Left lobe of liver (tissue), 1 donor: Measurements from ENCODE around the genes PTHLH and CAPRIN2.

- PRO-cap: no peak
Observed at GRCh38 chr12:27556470-27556901, 32.5 kb downstream of the PPFIBP1 start.

DNA sequence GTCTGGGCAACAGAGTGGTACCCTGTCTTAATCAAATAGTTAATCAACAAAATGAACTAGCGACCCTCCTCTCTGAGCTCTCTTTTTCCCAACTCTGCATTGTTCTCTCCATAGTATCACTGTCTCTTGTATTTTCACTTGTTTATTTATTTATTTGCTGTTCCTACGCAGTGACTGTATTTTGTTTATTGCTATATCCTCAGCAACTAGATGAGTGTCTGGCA is 37.9 kb downstream of the PPFIBP1 start:
- PRO-cap: no peak

DNA sequence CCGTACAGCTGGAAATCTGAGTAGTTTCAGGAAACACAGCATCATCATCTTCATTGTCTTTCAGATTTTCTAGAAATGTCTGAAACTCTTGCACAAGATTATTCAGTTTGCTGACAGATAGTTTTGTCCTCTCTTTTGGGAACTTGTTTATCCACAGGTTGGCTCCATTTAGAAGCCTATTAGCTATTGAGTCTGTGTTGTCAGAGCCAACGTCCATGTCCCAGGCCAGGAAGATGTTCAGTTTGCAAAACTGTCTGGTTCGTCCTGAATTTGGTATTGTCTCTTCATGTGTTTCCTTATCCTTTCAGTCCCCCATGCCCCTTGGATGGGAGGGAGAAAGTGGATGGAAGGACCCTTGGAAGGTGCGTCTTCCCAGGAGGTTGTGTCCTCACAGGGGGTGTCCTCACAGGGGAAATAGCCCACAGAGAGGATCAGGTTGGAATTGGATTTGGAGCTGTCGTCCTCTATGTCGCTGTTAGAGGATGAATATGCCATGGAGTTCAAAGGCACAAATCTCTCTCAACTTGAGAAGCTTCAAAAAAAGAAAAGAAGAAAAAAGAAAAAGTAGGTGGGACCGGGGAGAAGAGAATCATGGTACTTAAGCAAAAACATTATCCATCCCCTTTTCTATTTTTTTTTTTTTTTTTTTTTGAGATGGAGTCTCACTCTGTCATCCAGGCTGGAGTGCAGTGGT is 69.7 kb downstream of the PPFIBP1 start:
- PRO-cap: no peak

DNA sequence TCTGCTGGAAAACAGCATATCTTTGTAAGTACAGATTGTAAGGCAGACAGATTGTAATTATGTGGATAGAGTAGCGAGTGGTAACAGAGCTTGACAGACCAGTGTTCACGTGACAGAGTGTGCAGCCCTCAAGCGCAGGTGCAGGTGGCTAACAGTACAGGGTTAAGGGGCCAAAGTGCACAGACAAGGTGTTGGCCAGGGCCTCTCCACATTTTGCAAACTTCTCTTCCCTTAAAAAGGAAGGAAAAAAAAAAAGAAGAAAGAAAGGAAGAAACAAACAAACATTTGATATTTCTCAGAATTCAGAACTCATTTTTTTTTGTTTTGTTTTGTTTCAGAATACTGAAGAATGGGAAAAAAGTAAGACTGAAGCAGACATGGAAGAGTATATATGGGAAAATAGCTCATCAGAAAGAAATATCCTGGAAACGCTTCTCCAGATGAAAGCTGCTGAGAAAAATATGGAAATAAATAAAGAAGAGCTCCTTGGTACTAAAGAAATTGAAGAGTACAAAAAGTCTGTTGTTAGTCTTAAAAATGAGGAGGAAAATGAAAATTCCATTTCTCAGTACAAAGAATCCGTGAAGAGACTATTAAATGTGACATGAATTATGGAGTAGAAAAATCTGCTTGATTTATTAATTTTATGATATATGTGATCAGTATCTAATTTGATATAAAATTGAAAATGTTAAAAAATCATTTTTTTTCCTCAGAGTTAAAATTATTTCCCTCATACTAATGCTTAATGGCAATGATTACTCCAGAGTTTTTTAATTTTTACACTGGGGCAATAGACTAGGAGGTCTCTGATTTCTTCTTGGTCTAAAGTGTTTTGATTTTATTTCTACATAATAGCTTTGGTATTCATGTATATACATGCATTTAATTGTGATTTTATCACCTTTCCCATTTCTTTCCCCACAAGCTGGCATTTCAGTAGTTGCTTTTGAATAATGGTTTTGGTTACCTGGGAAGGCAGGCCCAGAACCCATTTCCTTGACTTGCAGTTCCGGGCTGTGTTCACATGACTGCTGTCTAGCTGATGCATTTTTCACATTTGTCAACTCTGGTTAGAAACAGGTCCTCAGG is 24.8 kb upstream of the KLHL42 start:
- PRO-cap: bidirectional peak, plus-strand start at position 182 of the sequence, minus-strand start at position 61 of the sequence

DNA sequence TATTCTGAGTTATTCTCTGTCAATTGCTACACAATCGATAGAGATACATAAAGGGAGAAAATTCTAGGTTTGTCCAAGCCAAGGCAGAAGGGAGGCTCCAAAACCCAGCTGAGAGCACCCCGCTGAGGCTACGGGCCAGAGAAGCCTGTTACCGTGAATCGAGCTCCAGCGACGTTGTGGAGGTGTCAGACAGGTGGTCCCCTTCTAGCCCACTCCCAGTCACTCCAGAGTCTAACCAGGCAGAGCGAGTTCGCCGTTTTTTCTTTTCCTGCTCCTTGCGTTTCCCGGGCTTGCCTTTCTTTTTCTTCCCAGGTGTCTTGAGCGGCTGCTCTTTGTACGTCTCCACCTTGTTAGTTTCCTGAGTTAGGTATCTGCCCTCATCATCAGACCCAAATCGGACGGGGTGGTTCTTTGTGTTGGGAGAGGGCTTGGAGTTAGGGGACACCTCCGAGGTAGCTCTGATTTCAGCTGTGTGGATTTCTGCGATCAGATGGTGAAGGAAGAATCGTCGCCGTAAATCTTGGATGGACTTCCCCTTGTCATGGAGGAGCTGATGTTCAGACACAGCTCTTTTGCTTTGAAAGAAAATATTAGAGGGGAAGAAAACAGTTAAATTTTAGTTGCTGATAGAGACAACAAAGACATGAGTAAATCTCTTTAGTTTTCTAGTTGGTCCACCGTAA is 9.2 kb downstream of the PTHLH start:
- PRO-cap: no peak

DNA sequence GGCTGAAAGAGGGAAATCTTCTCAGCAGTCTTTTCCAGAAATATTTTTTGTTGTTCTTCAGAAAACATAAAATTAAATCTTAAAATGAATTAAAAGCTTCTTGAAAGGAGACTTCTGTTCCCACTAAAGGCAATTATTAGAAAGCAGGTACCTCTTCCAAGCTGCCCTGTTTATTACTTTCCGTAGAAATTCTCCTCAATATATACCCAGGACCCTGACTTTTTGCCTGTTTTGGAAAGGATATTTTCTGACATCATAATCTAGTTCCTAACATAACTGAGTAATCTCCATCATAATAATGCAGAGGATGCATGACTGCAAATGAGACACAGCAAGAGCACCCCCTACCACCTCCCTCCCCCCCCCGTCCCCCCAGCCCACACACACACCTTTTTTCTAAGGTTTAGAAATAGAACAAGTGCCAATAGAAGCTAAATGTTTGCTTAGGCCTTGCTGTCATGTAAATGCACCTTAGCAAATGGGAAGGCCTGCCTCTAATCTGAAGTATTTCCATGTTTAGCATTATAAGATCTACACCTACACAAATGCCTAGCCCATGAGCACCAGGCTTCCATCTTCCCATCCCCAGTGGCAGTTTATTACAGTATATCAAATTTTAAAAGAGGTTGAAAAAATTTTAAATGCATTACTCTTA is at the start of gene PTHLH:
TSS of gene PTHLH (minus strand) at position 175 of the 655 bp plus-strand sequence.
- PRO-cap: no peak

DNA sequence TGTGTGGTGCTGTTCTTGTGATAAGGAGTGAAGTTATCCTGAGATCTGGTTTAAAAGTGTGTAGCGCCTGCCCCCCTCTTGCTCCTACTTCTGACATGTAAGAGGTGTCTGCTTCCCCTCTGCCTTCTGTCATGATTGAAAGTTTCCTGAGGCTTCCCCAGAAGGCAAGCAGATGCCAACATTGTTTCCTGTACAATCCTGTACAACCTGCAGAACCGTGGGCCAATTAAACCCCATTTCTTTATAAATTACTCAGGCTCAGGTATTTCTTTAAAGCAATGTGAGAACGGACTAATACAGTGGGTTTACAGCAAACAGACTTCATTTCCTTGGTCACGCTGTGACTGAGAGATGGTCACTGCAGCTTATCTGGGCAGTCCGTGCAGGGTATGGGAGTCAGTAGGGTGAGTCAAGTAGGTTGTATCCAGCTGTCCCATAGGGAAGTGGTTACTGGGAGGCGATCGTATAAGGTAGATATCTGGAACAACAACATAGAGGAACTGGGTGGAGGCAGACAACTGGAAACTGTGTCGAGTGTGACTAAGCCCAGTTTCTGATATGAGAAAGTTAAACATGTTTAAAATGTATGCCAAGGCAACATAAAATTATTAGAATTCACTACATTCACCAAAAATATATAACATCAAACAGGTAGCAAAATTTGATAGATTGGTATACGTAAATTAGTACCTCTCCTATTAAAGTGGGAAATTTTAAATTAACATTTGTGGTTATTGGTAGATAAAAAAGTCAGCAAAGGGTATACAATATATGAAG is 52.8 kb downstream of the CCDC91 start:
- PRO-cap: no peak

DNA sequence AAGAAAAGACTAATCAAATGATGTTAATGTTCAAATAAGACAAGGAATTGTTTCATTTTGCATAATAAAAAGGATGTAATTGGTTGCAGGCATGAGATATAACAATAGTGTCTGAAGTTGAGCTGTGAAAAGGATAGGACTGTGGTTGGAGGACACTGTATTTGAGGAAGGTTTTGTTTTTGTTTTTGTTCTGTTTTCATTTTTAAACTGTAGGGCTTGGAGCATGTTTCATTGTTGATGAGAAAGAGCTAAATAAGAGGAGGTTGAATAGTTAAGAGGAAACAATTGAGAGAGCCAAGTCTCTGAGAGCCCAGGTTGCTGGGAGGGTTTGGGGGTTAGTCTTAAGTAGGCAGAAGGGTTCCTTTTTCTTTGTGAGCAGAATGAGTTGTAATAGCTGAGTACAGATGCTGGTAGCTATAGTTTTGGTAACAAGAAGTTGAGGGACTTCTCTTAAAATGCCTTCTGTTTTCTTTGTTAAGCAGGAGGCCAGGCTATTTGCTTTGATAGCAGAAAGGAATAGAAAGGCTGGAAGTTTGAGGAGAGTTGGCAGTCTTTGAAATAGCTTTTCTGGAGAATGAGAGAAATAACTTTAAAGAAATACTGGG is 58.4 kb downstream of the CCDC91 start:
- PRO-cap: no peak

DNA sequence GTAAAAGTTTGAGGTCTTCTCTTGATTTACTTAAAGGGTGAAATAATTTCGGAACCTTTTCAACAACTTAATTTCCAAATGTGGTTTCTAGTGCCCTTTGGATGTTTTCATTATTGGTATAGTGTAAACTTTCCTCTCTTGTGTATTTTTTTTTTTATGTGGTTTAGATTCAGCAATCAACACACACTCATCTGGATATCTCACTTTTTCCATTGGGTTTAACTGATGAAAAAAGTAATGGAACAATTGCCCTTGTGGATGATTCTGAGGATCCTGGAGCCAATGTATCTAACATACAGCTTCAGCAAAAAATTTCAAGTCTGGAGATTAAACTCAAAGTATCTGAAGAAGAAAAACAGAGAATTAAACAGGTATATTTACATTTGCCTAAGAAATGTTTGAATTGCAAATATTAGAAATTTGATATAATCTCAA is 116.3 kb downstream of the CCDC91 start:
- PRO-cap: no peak

GRCh38 chr12:28574490-28575464 is 384.5 kb downstream of the CCDC91 start:
- PRO-cap: no peak

DNA sequence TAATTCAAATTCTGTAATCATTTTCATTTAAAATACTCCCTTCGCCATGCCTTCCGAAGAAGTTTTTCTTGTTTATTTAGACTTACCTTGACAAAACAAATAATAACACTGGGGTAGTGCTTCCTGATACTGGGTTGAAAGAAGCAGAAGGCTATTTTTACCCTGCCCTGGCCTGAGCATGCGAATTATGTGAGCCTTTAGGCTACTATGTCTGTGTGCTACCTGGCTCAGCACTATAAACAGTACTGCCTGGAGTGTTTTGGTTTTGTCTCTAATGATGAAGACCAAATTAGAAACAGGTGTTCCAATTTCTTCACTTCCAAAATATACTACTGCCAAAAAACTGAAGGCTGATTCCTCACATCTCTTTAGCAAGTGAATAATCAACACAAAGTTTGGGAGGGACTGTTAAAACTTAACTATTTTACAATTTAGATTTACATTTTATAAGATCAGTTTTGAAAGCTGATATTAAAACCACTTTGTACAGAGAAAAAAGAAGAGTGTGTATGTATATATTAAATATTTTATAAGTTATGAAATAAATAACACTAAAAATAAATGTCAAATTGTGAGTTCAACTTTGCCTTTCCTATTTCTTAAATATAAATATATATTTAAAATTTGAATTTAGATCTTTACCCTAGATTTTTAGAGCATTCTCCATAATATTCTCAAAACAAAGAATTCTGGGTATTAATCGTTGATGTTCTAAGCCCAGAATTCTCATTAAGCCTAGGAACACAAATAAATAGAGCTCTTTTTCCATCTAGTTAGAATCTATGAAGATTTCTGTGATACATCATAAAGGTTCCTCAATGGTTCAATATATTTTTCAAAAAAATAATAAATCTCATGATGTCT is 7.8 kb upstream of the OVCH1 start:
- PRO-cap: no peak

- PRO-cap: no peak
Observed at GRCh38 chr12:29506480-29507223, 9.2 kb upstream of the OVCH1 start.

DNA sequence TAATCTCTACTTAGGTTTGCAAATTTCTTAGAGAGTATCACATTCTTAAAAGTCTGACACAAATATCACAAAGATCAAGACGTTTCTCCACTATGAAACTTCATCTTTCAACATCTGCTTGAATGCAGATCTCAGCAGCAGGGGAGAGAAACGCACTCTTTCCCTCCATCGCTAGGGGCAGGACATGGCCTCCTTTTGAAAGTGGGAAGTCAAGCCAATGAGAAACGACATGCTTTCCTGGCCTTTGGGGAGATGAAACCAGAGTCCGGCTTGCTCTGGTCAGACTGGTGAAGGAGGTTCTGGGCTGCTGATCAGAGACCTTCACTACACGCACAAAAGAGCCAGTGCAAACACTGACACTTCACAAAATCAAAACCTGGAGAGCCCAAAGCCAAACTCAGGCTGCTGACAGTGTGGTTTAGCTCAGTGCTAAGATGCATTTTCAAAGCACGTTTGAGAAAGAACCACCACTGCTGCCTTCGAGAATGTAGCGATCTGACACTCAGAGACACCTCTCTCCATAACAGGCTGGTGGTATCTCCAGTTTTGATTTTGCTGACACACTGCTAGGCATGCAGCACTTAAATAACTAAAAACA is 93.7 kb upstream of the OVCH1 start:
- PRO-cap: unidirectional peak, plus-strand start at position 282 of the sequence

- PRO-cap: no peak
Observed at GRCh38 chr12:29640008-29640432, 142.5 kb upstream of the OVCH1 start.

- PRO-cap: no peak
Observed at GRCh38 chr12:29784299-29784834, 625 bp upstream of the TMTC1 start.

DNA sequence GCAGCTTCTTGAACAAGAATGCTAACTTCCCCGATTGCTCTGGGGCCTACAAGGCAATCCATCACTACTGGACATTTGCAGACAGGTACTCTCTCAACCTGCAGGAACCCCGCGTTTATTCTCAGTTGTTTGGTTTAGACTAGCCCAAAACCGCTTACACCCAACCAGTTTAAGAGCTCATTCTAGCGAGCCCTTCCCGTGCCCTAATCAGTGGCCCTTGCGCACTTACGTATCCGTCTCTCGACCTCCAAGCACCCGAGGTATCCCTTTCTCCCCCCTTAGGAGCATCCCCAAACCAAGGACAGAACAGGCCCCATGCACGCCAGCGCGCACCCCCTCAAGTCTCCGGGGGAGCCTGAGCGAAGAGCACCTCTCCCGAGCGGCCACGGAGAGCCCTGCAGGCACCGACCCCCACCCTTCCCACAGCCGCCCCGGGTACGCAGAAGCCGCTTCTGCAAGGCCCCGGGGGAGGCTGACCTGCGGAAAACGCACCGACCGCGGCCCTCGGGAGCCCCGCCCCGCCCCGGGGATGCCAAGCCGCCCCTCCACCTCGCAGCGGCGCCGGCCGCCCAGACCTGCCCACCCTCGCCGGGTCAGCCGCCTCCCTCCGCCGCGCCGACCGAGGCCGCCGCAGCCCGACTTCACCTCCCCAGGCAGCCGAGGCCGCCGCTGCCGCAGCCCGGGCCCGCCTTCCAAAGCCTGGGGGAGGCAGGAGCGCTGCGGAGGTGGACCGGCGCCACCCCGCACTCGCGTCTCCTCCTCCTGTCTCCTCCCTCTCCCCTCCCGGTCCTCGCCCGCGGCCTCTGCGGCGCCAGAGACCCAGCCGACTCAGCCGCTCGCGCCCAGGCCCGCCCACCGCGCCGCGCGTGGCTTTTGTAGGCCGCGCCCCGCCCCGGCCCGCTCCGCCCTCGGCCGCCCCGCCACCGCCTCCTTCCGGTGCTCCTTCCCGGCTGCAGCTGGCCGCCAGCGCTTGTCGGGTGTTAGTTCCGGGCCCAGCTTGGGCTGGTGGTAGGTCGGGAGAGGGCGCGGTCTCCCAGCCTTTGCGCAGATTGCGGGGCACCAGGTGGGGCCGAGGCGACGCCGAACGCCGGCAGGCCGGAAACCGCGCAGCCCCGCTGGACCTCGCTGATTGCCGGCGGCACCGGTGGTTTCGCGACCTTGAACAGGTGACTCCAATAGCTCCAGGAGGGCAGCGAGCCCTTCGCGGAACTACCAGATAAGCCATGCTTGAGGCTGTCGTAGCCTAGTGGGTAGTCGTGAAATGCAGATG is at the start of gene CAPRIN2:
TSS of gene CAPRIN2 (minus strand) at position 846 of the 1,270 bp plus-strand sequence.
- PRO-cap: bidirectional peak, plus-strand start at position 983 of the sequence, minus-strand start at position 671 of the sequence

DNA sequence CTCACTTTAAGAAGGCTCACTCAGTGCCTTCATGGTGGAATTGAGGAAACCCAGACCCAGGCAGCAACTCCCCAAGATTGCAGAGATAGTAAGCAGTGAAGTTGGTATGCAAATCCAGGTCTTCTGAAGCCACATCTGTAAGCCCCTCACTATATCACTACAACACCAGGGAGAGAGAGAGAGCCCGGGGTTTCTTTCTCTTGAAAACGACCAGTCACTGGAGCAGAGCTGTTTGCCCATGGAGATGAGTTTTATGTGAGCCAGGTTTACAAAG is 38.6 kb upstream of the CAPRIN2 start:
- PRO-cap: no peak

- PRO-cap: unidirectional peak, plus-strand start at chr12:30795244
Observed at GRCh38 chr12:30795085-30795527, 40.4 kb upstream of the CAPRIN2 start.

GRCh38 chr12:31121071-31121716 is 47.5 kb downstream of the DDX11 start:
- PRO-cap: no peak

DNA sequence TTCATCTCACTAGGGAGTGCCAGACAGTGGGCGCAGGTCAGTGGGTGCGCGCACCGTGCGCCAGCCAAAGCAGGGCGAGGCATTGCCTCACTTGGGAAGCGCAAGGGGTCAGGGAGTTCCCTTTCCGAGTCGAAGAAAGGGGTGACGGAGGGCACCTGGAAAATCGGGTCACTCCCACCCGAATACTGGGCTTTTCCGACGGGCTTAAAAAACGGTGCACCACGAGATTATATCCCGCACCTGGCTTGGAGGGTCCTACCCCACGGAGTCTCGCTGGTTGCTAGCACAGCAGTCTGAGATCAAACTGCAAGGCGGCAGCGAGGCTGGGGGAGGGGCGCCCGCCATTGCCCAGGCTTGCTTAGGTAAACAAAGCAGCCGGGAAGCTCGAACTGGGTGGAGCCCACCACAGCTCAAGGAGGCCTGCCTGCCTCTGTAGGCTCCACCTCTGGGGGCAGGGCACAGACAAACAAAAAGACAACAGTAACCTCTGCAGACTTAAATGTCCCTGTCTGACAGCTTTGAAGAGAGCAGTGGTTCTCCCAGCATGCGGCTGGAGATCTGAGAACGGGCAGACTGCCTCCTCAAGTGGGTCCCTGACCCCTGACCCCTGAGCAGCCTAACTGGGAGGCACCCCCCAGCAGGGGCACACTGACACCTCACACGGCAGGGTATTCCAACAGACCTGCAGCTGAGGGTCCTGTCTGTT is 89.7 kb downstream of the DDX11 start:
- PRO-cap: no peak